LNCaP clone FGC (cell line): ENCODE measurements around the genes FCMR, C4BPB and CD55.

- RRBS, 2 experiments: no CpG with 5 or more reads among the region's 6 CpGs
These were observed 44.6 kb downstream of the RASSF5 start for GRCh38 chr1:206551753-206552478.

- RRBS, 2 experiments: no CpG with 5 or more reads among the region's 13 CpGs
These were observed 50.7 kb downstream of the RASSF5 start for GRCh38 chr1:206557749-206558755.

DNA sequence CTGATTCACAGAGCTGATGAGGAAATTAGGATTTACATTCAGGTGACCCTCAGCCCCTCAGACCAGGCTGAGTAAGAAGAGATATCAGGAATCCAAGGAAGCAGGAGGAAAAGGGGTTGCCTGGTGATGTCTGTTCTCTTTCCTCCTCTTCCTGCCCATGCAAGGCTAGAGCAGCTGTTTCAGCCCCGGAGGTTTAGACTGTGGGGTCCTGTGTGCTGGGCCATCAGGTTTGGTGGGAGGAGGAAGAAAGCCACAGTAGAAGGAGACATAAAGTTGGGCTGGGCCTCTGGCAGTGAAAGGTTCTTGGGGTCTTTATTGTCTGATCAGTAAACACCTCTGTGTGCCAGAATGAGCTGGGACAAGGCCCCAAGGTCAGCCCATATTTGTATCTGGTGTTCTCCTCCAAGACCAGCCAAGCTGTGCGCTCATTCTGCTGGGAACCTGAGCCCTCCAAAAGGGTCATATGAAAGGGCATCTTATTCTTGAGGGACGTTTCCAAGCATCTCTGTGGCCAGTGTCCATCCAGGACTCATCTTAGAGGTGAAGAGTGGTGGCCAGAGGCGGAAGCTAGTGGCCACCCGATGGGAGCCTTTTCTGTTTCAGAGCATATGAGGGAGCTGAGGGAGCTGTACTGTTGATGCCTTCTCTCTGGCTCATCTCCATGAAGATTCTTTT is 7.7 kb downstream of the MAPKAPK2 start:
- RRBS, 2 experiments: no CpG with 5 or more reads among the region's 5 CpGs

GRCh38 chr1:206705147-206706022 is 20.7 kb downstream of the MAPKAPK2 start:
- RRBS, 2 experiments: no CpG with 5 or more reads among the region's 13 CpGs

- RRBS, 2 experiments: no CpG with 5 or more reads among the region's 23 CpGs
These were observed 38.1 kb upstream of the IL19 start for GRCh38 chr1:206732098-206733152.

- RRBS, 2 experiments: no CpG with 5 or more reads among the region's 8 CpGs
These were observed 30.9 kb upstream of the IL10 start for GRCh38 chr1:206803098-206803642.

DNA sequence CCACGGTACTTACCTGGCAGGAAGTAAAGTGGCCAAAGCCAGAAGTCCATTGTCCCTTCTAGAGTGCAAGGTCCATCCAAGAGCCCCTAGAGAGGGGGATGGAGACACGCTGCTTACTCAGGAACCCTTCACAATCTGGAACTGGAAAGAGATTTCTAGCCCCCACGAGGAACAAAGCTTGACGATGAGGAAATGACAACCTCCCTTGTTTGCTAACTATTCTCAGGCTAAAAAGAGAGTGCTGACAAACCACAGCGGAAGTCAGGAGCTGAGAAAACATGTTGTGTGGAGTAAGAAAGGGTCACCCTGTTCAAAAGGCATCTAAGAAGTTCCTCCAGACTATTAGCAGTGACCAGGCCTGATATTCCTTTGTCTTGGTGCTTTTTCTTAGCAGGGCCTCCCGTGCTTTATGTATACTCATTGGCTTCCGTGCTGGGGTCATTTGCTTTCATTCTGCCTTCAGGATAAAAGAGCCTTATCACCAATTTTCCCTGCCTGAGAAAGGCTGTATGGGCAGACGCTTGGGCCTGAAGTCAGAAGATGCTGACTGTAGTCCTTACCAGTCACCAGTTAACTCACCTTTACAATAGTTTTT is at the start of gene FCMR:
TSS of gene FCMR (minus strand) at position 137 of the 595 bp plus-strand sequence.
- RRBS, 2 experiments: no CpG with 5 or more reads among the region's 8 CpGs

GRCh38 chr1:206963643-206964239 is 6.5 kb downstream of the FCAMR start:
- RRBS, 2 experiments: no CpG with 5 or more reads among the region's 5 CpGs

DNA sequence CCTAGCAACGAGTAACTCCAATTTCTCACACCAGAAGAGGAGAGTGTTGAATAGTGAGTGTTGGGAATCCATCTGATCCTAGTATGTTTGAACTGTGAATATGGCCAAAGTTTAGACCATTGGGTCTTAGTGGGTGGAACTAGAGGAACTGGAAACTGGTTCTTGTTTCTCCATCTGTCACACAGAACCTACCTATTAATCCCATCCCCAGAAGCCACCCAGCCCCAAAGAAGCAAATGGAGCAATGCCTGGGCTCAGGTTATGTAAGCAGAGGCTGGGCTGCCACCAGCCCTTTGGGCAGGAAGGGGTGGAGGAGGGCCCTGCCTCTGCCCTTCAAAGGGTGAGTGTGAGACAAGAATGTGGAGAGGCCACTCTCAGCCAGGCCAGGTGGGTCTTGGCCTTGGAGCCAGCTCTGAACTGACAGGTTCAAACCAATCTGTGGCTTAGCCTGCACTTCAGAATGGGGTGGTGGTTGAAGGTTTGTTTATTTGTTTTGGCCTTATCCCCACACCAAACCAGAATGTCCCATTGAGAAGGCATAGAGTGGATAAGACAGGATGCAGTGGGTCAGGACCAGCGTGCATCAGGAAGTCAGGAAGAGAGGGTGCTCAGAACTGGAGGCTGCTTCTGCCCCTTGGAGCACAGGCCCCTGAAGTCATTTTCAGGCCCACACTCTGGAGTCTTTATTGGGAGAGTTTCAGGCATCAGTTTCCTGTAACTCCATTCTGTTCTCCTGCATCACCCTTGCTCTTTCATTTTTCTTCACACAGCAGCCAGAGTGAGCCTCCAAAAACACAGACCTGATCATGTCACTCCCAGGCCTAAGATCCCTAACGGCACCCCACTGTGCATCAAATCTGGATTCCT is 29.8 kb downstream of the C1orf116 start:
- RRBS, 2 experiments: no CpG with 5 or more reads among the region's 3 CpGs

- RRBS, 2 experiments: no CpG with 5 or more reads among the region's 10 CpGs
These were observed at the start of gene C4BPB for GRCh38 chr1:207088581-207089851. TSS of gene C4BPB (plus strand) at chr1:207088860.

DNA sequence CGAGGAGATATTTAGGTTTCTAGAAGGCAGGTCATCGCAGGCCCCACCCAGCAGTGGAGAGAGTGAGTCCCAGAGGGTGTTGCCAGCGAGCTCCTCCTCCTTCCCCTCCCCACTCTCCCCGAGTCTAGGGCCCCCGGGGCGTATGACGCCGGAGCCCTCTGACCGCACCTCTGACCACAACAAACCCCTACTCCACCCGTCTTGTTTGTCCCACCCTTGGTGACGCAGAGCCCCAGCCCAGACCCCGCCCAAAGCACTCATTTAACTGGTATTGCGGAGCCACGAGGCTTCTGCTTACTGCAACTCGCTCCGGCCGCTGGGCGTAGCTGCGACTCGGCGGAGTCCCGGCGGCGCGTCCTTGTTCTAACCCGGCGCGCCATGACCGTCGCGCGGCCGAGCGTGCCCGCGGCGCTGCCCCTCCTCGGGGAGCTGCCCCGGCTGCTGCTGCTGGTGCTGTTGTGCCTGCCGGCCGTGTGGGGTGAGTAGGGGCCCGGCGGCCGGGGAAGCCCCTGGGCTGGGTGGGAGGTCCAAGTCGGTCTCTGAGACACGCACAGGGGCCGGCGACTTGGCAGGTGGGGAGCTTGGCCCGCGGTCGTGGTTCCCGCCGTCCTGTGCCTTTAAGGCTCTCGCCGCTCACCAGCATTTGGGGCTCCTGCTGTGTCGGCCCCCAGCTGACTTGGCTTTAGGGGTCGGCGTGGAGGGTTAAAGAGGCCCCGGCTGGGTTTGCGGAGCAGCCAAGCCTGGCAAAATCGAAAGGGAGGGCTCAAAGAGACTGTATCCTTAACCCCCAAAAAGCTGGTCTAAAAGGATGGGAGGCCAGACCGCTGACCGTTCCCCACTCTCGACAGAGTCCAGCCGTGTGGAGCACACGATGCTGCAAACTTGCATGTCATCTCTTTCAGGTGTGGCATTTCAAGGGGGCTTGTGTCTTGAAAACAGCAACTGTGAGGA is at the start of gene CD55:
TSS of gene CD55 (plus strand) at position 291 of the 951 bp plus-strand sequence.
- RRBS, 2 experiments: 3% methylated on average over 24 to 25 of the region's 66 CpGs

GRCh38 chr1:207326154-207327020 is 4.9 kb downstream of the CD55 start:
- RRBS, 2 experiments: no CpG with 5 or more reads among the region's 4 CpGs

GRCh38 chr1:207336472-207337702 is 15.4 kb downstream of the CD55 start:
- RRBS, 2 experiments: no CpG with 5 or more reads among the region's 5 CpGs

- RRBS, 2 experiments: no CpG with 5 or more reads among the region's 8 CpGs
These were observed 13.9 kb upstream of the CD46 start for GRCh38 chr1:207737791-207738502.

DNA sequence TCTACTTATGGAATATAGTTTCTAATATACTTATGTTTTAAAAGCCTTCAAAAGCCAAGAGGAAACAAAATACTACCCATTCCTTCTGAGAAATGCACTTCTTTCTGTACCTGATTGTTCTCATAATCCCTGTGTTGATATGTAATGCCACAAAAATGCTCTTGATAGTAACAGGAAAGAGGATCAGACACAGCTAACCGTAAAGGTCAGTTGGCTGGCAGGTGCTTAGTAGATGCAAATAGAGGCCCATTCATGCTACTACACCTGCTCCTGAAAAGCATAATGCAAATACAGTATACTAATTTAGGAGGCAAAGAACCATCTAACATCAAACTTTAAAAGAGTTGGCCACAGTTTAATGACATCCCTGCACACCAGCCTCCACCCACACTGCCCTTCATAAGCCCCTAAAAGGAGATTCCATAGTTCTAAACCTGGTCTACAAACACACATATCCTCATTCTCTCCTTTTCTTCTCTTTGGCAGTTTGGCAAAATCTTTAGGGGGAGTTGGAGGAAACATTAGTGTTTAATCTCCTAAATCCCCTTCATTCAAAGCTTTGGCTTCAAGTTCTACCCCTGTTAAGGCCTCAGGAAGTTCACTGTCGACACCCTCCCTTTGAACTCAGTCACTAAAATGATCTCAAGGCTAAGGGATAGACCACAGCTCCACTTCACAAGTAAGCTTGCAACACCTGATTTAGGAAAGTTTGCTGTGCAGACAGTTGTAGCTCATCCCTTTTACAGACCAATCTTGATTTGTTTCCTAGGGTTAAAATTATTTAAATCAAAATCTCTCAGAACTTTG is 2.9 kb upstream of the CD46 start:
- RRBS, 2 experiments: no CpG with 5 or more reads among the region's 2 CpGs

DNA sequence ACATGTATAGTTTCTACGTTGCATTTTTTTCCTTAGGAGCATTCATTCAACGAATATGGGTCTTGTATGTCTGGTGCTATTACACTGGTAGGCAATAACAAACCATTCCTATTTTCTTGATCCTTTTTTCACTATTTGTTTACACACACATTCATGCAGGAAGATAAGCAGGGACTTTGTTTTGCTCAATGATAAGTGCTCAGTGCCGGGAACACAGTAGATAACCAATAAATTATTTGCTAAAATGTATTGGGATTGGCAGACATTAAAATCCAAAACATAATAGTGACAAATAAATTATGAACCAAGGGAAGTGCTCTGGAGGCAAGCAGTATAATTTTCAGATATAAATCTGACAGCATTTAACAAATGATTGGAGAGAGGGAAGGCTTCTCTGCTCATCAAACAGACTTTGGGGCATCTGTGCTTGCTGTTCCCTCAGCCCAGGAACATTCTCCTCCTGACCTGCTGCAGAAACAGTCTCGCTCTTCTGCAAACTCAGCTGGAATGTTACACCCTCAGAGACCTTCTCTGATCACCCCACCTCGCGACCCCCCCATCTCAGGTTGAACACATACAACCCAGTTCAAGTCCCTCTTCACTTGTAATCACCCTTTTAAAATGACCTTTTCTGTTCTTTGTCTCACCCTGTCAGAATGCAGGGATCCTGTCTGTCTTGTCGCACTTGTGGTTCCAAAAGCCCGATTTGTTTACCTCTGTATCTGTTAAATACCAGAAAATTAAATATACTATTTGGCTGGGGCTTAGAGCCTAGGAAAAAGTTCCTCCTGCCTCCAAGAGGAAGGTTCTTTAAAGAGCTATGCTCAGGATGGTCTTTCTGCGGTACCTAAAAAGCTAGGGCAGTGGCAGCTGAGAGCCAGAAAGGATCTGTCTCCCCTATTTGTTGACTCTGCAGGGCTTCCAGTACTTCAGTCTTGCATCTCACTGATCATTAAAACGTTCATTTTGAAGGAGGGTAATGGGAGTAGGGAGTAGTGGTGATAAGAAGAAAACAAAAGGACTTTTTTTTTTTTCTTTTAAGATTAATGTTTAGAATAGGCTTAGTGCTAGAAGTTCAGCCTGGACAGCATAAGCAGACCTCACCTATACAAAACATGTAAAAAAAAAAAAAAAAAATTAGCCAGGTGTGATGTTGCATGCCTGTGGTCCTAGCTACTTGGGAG is 2.4 kb downstream of the CD46 start:
- RRBS, 2 experiments: no CpG with 5 or more reads among the region's 10 CpGs

GRCh38 chr1:207817654-207818896 is 66.2 kb downstream of the CD46 start:
- RRBS, 2 experiments: no CpG with 5 or more reads among the region's 52 CpGs

GRCh38 chr1:207836527-207837043 is 74.3 kb downstream of the CD34 start:
- RRBS, 2 experiments: no CpG with 5 or more reads among the region's 6 CpGs

DNA sequence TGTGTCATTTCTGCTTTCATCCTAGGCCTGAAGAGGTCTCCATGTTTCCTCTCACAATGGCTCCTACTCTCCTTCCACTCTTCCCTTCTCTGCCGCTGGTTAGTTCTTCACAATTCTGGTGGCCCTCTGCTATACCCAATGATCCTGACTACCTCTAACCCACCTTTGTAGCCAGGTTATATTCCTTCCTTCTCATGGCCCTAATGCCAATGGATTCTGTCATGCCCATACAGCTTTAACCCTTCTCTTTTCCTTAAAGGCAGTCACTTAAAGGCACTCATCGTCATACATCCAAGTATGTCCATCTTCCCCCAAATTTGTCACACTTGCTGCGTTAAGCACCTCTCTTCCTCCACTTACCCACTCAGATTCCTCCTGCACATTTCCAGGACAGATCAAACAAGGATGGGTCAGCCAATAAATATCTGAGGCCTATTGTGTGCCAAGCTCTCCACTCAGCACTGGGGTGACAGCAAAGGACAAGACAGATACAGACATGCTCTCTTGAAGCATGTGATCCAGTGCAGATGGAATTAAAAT is 47.8 kb downstream of the CD34 start:
- RRBS, 2 experiments: no CpG with 5 or more reads among the region's 3 CpGs

- RRBS, 2 experiments: no CpG with 5 or more reads among the region's 8 CpGs
These were observed 37.9 kb downstream of the CD34 start for GRCh38 chr1:207872762-207873621.